Brain (tissue), 1 donor: ENCODE measurements around the gene CYP4A22.

DNA sequence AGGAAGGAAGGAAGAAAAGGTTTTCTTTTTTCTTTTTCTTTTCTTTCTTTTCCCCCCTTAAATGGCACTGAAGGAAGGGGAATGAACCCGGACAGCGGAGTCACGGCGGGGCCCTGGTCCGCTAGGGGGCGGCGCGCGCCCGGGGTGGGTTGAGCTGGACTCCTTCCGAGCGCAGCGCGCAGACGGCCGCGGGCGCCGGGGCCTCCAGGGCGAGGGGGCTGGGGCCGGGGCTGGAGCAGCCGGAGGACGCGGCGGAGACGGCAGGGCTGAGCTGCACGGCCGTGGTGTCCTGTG lies 2.5 kb downstream of the TMEM275 start:
- RRBS = 3% methylated on average over 24 of the region's 28 CpGs

- RRBS = no CpG with 5 or more reads among the region's 6 CpGs
Observed at GRCh38 chr1:46607356-46607892, 3.4 kb upstream of the MKNK1 start.

DNA sequence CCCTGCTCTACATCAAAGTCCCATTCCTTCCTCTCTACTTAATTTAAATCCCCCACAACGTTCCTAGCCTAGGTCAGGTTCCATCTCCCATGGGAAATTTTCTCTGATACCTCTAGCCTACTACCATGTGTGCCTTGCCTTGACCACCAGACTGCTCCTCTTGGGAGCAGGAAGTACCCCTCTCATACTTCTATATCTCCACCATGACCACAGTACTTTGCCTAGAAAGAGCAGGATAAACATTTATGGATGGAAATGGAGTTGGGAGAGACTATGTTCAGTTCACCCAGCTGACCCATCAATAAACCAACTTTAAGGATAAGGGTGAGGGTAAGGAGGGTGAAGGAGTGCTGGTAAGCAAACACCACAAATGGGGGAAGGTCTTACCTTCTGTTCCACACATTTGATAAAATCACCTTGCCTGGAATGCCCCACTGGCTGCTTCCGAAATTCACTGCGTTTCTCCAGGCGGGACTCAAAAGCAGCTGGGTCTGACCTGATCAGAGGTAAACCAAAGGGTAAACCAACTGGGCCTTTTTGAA lies 3.2 kb downstream of the ATPAF1 start:
- RRBS = no CpG with 5 or more reads among the region's 4 CpGs

DNA sequence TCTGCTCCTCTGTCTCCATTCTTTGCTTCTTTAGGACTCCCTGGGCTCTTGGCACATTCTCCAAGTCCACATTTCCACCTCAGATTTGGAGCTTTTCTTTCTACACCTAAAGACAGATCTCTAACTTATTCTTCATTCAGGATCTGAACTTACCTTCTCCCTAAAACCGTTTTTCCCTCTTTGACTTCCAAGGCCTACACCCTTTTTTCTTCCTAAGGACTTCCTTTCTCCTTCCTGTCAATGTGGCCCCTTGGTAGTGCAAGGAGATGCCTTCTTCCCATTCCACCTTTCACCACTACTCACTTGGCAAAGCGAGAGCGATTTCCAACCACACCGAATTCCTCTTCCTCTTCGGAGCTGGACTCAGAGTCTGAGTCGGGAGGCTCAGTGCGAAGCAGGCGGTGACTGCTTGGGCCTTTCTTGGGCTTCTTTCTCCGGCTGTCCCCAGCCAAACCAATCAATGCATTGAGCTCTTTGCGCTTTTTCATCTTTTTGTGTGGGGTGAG lies 1.3 kb downstream of the EFCAB14 start:
- RRBS = no CpG with 5 or more reads among the region's 10 CpGs

- RRBS = no CpG with 5 or more reads among the region's 7 CpGs
Observed at GRCh38 chr1:46724851-46725641, 6.1 kb upstream of the EFCAB14 start.

DNA sequence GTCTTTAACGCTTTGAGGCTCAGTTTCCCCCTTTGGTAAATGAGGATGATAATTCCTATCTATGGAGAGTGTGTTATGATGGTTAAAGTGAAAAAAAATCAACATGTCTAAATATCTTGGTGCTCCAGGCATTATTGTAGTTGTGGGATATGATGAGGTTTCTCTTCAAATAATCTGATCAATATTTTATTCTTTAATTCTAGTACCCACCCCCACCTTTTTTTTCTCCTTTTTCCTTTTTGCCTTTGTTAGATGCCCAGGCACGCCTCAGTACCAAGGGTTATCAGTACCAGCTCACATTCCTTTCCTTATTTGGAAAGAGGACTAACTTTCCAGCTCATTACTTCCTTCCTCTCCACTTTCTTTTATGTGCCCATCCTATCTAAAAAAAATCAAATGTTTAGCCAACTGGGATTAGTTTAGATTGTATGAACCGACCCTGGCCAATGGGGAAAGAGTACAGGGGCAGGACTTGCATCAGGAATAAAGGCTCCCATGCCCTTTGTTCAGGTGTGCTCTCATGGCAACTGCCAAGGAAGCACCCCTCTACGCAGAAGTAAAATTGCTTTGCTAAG lies 35.7 kb upstream of the EFCAB14 start:
- RRBS = no CpG with 5 or more reads among the region's 4 CpGs

DNA sequence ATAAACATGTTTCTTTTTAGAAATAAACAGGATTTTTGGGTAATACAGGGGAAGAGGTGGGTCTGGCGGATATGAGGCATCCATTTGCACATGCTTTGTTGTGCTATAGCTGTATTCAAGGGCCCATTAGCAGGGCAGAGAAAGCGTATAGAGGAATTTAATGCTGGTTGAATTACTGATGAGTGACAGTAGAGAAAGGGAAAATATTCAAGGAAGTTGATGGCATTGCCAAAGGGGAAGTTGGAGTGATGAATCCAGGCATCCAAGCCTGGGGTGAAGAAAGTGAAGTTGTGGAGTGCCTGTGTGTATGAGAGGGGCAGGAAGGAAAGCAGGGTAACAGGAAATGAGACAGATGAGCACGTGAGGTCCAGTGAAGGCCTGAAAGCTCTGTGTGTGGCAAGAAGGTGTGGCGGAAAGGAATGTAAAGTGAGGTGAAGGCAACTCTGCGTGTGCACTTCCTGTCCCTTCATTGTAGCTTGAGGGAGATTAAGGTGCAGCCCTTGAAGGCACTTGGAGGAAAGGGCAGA lies 58.6 kb downstream of the CYP4B1 start:
- RRBS = no CpG with 5 or more reads among the region's 5 CpGs

DNA sequence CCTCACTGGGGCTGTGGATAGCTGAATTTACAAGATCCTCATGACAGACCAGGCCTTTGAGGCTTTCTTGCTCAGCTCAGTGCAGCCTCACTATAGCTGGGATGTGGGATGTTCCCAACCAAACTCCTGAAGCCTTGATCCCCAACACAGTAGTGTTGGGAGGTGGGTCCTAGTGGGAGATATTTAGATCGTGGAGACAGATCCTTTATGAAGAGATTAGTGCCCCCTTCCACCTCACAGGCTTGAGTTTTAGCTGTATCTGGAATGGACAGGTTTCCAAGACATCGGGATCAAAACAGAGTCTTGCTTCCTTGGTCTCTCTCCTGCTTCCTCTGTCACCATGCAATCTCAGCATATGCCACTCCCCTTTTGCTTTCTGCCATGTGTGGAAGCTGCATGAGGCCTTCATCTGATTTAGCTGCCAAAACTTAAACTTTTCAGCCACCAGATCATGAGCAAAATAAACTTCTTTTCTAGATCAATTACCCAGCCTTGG lies 13.5 kb downstream of the CYP4A11 start:
- RRBS = no CpG with 5 or more reads among the region's 2 CpGs

DNA sequence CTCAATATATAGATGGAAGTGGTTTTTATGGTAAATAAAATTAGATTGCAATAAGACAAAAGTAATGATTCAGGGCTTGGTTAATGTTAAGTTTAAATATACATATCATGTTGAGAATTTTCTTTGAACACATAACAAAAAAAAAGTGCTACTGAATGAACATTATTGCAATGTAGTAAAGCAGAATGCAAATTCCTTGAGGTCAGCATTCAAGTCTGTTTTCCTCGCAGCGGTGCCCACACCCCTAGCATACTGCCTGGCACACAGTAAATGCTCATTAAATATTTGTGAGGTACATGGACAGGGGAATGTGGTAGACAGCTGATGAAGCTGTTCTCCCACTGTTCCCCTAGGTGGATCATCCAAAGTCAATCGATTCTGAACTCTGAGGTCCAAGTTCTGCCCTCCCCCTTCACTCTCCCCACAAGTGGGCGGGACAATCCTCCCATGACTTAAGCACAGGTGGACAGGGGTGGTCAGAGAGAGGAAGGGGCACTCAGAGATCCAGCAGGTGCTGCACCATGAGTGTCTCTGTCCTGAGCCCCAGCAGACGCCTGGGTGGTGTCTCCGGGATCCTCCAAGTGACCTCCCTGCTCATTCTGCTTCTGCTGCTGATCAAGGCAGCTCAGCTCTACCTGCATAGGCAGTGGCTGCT lies at the start of gene CYP4A22:
TSS of gene CYP4A22 (plus strand) at position 477 of the 655 bp plus-strand sequence.
- RRBS = no CpG with 5 or more reads among the region's 6 CpGs

DNA sequence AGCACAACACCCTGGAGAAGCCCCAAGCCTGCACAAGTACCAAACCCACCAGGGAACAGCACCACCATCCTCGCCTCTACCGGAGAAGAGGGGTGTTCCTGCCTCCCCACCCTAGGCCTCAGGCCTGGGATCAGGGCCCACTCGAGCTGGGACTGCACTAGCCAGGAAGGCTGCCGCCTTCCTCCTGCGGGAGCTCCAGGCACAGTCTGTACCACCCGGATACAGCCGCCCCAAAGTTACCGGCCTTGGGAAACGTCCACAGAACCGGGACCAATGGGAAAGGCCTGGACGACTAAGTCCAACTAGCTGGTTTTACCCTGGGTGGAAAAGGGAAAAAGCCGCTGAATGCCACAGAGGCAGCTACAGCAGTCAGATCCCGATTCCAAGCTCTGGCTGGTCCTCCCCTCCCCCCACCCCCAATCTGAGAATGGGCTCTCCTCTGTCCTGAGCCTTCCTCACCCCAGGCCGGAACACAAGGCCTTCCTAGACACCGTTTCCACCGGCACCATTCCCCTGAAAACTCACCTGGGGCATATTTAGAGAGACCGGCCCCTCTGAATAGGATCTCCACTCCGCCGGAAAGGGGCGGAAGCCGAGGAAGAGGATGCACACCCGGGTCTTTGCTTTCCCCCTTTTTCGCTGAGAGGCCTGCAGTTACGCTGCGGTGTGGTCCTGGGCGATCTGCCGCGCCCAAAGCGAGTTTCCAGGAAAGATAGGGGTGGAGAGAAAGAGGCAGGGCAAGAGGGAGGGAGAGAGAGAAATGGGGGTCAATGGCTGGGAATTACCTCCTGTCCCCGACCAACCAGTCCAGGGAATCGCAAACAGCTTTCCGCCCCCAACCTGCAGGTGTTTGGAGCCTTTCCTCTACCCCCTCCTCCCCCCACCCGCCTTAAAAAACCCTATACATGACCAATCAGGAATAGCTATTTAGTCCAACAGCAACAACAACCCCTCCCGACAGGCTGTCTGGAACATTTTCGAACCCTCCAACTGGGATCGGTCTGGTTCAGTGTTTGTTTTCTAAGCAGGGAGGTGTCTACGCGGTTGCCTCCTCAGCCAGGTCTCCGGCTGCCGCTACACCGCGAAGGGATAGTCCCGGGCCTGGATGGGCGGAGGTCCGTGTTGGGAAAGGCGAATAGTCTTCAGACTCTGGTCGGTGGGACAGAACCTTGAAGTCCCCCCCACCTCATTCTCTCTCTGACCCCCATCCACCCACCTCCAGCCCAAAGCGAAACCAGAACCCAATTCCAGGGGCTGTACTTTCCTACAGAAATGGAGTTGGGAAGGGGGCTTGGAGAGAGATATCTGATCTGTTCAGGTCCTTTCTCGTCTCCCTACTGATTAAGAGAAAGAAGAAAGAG lies 2.9 kb downstream of the TAL1 start:
- RRBS = 40% methylated on average over 6 of the region's 49 CpGs

DNA sequence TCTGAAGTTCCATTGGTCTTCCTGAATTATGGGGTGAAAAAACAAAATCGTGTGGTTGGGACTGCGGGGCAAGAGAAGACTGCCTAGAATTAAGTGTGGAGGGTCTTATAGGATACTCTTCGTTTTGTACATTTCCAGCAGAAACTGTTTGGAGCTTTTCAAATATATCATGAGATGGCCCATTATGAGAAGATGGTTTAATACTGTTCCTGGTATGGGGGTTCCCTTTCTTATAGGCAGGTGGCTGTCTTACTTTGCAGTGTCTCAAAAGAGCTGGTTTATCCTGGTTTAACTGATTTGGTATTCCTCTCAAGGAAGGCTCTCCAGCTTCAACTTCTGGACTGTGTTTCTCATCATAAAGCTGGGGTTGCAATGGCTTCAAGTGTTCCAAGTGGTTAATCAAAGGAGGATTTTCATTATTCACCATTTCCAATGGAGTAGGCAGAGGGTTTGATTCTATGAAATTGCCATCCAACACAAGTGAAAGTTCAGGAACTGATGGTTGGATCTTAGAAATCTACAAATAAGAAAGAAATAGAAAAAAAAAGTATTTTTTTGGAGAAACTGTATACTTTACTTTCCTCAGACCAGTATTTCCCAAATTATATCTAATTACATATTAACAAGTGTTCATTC lies 33.1 kb downstream of the STIL start:
- RRBS = no CpG with 5 or more reads among the region's 3 CpGs

GRCh38 chr1:47433076-47434193 lies 4.4 kb upstream of the FOXD2 start:
- RRBS = 8% methylated on average over 16 of the region's 62 CpGs

- RRBS = no CpG with 5 or more reads among the region's 4 CpGs
Observed at GRCh38 chr1:47440611-47441116, 2.8 kb downstream of the FOXD2 start.

GRCh38 chr1:47477322-47477980 lies 39.6 kb downstream of the FOXD2 start:
- RRBS = no CpG with 5 or more reads among the region's 4 CpGs

DNA sequence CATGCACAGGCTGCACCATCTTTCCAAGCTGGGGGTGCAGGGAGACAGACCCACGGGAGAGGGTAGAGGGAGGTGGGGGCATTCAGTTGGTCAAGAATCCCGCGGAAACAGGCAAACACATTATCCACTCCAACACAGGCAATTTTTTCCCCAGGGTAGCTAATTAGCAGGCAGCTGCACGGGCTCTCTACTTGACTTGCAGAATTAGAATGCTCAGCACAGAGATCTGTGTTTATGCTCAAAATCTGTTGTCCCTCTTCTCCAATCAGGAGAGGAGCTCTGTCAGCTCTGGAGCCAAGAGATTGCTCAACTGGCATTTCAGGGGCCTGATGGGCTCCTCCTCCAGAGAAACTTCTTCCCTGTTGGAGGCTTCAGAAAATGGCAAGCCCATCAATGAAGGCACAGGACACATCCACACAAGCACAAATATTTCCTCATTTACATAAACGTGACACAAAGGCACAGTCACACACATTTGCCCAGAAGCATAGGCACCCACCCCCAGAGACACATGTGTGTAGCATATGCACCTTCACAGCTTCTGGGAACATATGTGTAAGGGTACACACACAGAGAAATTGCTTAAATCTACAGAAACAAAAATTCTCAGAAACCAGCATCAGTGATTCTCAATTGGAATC lies 267.9 kb downstream of the FOXD2 start:
- RRBS = no CpG with 5 or more reads among the region's 5 CpGs

DNA sequence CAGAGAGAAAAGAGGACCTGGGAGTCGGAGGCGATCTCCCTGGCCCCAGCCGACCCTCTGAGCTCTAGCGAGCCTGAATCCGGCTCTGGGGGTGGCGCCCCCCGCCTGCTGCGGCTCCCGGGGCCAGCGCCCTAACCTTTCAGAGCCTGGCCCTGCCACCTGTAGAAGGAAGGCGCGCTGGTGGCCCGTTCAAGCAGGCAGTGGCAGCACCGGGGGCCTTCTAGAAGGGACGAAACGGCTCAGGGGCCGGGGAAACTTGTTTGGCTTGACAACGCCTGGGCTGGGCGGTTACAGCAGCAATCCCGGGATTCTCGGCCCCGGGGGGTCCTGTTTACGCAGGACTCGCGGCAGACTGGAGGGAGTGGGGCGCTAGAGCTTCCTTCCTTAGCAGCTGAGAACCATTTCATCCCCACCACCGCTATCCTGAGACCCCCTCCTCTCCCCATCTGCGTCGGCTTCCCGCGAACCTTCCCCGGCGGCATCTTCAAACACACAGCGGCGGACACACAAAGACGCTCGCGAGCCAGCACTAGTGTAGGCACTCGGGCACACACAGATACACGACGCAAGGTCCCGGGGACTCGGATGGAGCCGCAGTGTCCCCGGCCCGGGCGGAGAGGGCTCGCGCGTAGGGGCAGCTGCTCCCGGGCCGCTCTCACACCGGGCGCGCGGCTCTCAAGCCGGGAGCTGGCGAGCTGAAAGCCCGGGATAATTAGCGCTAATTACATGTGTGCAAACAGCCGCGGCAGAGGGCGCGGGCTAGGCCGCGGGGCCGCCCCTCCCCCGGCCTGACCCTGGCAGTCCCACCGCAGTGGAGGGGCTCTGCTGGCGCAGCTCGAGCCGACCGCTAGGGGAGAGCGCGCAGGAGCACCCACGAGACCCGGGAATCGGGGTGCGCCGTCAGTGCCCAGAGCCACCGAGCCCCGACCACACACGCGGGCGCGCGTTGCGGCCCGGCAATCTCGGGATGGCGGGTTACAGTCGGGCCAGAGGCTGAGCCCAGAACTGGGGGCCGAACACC lies 271.3 kb downstream of the FOXD2 start:
- RRBS = 5% methylated on average over 57 of the region's 93 CpGs

DNA sequence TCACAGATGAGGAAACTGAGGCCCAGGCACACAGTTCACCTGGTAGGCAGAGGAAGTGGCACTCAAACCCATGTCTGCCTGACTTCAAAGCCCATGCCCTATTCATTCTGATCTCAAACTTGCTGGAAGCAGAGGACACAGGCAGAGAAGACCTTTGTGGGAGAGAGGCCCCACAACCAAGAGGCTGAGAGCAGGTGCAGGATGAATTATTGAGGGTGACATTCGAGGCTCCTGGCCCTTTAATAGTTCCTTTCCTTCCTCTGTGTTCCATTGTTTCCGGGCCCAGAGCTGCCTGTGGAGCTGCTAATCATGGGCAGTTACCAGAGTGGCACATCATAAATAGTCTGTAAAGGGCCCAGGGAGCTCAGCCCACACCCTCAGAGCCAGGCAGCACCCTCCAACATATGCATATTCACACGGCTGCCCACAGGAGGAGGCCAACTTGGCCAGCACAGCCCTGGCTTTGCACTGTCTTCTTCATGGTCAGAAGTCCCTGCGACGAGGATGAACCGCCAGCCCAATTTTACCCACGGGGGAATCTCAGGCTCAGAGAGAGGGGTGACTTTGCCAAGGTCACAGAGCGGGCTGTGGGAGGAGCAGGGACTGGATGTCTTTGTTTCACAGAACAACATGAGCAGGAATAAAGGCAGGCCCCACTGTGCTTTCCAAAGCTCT lies 172.6 kb downstream of the TRABD2B start:
- RRBS = no CpG with 5 or more reads among the region's 8 CpGs

- RRBS = no CpG with 5 or more reads among the region's 2 CpGs
Observed at GRCh38 chr1:47875957-47876221, 121.3 kb downstream of the TRABD2B start.

DNA sequence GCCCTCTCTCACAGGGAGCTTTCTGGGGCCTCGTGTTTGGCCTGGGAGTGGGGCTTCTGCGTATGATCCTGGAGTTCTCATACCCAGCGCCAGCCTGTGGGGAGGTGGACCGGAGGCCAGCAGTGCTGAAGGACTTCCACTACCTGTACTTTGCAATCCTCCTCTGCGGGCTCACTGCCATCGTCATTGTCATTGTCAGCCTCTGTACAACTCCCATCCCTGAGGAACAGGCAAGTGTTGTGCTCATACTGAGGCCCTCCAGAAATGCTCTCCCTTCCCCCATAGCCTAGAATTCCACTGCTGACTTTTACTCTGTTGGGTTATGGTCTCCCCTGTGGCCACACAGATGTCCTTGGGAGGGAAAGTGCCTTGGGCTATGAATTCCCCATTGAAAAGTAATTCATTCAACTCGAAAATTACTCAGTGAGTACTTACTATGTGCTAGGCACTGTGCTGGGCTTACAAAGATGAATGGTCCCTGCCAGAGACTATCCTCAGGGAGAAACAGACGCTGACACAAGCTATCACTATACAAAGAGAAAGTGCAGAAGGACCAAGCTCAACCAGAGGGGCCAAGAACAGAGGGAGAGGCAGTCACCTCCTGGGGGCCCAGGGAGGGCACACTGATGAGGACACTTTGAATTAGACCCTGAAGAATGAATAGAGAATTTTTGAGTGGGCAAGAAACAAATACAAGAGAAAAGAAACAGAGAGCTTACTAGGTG lies 17.0 kb downstream of the SLC5A9 start:
- RRBS = no CpG with 5 or more reads among the region's 8 CpGs

DNA sequence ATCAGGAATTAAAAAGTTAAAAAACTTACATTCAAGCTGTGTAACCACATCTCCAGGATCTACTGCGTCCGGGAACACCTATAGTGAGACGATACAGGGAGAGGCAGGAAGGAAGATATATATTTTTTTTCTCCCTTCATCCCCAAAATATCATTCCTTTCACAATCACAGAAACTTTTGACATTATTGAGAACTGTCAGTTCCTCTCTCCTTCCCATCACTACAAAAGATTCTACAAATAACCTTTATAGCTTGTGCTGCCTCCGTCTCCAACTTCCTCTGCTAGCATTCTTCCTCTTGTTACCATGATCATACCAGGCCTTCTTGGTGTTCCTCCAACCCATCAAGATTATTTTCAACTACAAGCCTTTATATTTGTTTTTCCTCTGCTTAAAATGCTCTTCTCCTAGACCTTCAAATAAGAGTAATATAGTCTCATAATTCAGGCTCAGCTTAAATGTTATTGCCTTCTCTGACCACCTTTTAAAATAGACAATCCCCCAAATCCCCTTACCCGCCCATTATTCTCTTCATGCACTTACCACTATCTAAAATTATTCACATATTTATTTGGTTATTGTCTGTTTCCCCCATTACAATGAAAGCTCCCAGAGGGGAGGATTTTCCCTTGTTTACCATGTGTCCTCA lies 20.4 kb downstream of the SPATA6 start:
- RRBS = no CpG with 5 or more reads among the region's 5 CpGs